ENCODE data around the gene LRR1.

DNA sequence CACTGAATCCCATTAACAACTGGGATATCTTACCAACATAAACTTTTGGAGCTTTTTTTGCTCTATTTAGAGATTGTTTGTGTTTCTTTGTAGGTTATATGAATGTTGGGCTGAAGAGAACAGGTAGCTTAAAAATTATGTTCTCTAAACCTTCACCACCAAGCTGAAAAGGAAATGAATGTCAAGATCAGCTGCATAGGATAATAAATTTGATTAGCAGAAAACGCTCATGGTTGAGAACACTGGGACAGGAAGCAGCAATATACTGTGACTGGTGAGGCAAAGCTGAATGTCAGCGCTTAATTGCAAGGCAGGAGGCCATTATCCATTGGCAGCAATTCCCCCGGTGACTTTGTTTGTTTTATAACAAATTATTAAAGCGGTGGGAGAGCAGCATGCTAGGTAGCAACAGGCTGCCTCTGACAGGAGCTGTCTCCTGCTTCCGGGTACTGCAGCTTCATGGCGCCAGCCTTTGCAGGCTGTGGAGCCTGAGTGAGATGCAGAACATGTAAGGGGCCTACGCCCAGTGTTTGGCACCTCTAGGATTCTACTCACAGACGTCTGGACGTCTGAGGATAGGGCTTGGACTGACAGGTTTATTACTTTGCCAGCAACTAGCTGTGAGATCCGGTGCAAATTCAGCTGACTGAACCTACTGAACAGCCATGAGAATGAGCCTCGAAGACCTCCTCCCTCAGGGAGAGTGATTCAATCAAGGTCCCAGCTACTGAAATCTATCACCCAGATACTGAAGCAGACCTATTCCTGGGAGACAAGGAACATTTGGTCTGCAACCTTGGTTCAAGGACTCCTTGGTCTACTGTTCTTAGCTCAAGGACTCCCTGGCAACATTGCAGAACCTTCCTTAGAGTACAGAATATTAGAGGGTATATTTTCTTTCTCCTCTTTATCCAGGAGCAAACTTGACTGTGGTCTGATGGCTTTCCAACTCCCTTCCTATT is 82.1 kb upstream of the SSTR1 start:
- RRBS: 11% methylated on average over 2 of the region's 11 CpGs

GRCh38 chr14:38868407-38868759 is 234.7 kb downstream of the SEC23A start:
- RRBS: no CpG with 5 or more reads among the region's 4 CpGs

- RRBS: 95% methylated on average over 2 of the region's 24 CpGs
Measured at GRCh38 chr14:39029683-39030788, 73.0 kb downstream of the SEC23A start.

DNA sequence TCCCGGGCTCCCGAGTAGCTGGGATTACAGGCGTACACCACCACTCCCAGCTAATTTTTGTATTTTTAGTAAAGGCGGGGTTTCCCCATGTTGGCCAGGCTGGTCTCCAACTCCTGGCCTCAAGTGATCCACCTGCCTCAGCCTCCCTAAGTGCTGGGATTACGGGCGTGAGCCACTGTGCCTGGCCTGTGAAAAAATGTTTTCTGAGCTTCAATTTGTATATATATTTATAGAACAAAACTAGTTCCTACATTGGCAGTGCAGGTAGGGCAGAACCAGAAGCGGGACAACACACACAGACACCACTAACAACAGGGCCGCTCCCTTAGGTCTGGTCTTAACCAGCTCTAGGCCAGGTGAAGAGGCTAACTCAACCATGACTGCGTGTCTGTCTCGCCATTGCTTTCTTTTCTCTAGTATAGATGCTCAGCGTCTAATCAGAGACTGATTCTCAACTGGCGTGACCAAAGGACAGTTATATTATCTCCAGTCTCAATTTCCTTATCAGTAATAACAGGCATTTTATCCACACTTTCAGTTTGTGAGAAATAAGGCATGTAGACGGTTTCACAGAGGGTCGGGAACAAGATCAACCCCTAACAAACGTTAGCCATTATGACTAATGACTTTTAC is 1.2 kb upstream of the PNN start:
- RRBS: no CpG with 5 or more reads among the region's 15 CpGs

GRCh38 chr14:39180946-39182072 is 6.3 kb downstream of the PNN start:
- RRBS: no CpG with 5 or more reads among the region's 12 CpGs

DNA sequence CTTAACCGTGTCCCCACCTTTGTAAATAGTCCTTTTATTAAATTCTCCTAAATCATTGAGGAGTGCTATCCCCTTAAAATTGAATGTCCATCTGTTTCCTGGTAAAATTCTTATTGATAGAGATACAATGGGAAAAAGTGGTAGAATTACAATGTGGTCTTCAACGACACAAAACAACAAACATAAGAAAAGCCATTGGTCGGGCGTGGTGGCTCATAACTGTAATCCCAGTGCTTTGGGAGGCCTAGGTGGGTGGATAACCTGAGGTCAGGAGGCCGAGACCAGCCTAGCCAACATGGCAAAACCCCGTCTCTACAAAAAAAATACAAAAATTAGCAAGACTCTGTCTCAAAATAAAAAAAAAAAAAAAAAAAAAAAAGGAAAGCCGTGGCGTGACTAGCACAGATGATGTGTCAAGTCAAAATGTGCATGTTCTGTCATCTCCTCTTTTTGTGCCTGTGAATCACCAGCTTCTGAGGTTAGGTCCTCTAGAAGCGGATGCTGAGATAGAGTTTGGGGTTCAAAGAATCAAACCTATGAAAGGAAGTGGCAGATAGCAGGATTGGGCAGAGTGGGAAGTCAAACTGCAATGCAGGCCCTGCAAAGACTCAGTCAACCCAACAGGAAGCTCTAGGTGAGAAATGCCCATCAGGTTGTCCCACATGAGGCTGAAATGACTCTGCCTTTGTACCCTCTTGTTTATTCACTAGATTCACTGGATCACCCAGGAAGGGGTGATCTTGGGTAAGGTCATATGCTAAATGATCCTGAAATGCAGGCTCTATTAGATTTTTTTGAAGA is 4.7 kb upstream of the MIA2 start:
- RRBS: no CpG with 5 or more reads among the region's 9 CpGs

- RRBS: no CpG with 5 or more reads among the region's 39 CpGs
Measured at GRCh38 chr14:40954154-40955186, 652.2 kb upstream of the LRFN5 start.

DNA sequence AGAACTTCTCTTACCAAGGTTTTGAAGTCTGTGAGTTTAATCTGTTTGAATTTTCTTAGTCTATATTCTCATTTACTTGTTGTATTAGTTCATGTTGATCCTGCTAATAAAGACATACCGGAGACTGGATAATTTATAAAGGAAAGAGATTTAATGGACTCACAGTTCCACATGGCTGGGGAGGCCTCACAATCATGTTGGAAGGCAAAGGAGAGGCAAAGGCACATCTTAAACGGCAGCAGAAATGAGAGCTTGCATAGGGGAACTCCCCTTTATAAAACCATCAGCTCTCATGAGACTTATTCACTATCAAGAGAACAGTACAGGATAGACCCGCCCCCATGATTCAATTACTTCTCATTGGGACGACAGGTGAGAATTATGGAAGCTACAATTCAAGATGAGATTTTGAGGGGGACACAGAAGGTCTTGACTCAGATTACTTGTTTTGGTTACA is 381.9 kb downstream of the LRFN5 start:
- RRBS: no CpG with 5 or more reads among the region's 4 CpGs

DNA sequence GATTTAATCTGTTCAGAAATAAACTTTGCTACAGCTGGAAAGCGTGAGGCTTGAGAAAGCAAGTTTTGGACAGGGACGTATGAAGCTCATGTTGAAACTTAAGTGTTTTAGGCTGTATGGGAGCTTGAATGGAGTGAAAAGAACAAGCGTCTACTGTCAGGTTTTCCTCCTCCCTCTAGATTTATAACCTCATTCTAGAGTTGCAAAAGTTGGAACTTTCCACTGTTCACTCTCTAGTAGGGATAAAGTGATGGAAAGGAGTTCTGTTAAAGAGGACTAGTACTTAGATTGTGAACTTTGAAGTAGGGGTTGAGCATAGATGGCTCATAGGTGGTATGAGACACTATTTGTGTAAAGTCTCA is 1.1 kb downstream of the PRPF39 start:
- RRBS: no CpG with 5 or more reads among the region's 3 CpGs

DNA sequence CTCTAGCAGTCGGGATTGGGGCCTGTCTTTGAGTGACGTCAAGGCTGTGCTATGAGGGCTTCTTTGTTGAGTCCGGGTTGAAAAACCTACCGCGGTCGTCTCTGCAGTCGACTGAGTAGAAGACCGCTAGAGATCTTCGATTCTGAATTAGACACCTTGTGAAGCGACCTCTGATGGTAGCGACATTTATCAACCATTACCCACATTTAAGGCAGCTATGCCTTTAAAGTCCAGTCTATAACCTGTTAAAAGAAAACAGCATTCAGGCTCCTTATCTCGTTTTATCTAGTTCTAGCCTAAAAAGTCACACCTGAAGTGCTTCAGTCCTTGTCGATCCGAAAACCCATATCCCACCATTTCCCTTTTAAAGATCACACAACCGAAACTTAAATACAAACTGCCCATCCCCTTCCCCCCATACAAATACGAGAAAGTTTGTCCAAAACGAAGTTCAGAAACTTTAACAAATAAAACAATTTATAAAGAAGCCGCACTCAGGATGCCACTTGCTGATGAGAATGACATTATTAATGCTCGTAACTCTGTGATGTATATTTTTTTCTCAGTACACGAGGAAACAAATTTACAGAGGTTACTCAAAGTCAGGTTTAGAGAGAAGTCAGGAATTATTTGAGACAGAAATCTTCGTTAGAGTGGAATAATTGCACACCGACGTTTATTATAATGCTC is 429 bp upstream of the FKBP3 start:
- RRBS: no CpG with 5 or more reads among the region's 23 CpGs

DNA sequence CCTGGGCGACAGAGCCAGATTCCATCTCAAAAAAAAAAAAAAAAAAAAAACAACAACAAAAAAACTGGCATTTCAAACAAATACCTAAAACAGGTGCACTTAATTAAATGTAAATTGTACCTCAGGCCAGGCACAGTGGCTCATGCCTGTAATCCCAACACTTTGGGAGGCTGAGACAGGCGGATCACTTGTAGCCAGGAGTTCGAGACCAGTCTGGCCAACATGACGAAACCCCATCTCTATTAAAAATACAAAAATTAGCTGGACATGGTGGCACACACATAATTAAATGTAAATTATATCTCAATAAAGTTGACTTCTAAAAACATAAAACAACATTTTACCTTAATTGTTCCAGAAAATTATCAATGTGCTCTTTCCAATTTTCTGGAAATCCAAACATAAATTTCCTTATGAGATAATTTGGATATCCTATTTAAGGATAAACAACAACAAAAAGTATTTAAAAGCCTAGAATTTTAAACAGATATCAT is 20.6 kb downstream of the MIS18BP1 start:
- RRBS: no CpG with 5 or more reads among the region's 4 CpGs

DNA sequence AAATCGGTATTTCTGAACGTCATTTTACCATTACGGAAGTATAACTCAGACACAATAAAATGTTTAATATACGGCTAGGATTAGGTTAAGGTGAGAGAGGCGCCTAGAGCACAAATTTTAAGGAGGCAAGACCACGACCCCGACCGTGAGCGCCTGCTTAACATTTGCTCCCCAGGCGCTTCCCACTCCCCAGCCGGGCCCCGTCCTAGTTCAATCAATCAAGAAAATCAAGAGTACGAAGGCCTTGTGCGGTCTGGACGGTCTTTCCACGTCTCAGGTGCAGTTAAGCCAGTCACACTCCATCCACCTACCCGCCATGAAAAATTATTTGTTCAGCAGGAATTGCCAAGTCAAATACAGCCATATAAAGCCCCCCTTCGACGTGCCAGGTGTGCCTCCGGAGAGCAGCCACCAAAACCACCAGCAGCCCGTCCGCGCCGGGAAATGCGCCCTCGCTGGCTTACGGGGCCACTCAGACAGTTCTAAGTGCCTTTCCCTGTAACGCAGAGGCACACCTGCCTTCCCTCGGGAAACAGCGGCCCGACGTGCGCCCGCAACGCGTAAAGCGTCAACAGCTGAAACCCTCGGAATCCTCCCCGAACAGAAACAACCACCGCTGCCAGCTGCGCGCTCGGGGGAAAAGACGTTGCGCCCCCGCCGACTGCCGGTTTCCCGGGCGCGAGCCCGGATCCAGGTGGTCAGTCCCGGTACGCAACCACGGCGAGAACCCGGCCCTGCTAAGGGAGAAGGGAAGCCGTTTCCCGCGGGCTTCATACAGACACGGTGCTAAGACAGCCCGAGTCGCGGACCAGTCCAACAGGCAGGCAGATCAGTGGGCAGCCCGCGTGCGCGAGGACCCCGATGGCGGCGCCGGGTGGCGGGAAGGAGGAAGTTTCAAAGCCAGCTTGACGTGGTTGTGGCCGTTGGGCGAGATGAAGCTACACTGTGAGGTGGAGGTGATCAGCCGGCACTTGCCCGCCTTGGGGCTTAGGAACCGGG is at the start of gene LRR1:
TSS of gene LRR1 (plus strand) at position 852 of the 999 bp plus-strand sequence.
- RRBS: 1% methylated on average over 9 of the region's 79 CpGs

GRCh38 chr14:49623879-49624490 is 3.4 kb downstream of the MGAT2 start:
- RRBS: no CpG with 5 or more reads among the region's 7 CpGs

DNA sequence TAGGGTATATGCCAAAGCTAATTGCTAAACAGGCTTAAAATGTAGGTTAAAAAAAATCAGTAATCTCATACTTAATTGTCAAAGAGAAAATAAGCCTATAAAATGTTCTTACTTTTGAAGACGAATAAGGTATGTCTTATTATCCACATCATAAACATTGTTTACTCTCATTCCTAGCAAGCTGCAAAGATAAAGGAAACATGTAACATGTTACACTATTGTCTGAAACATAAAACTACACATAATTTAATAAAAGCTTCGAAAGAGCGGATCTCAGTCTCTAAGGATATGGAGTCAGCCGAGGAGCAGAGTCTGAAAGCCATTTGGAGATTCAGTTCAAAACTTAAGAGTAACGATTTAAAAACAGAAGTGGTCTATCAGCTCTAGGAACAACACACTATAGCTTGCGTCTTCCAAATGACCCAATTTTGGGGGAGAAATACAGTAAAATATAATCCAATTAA is 861 bp downstream of the NEMF start:
- RRBS: no CpG with 5 or more reads among the region's 6 CpGs

DNA sequence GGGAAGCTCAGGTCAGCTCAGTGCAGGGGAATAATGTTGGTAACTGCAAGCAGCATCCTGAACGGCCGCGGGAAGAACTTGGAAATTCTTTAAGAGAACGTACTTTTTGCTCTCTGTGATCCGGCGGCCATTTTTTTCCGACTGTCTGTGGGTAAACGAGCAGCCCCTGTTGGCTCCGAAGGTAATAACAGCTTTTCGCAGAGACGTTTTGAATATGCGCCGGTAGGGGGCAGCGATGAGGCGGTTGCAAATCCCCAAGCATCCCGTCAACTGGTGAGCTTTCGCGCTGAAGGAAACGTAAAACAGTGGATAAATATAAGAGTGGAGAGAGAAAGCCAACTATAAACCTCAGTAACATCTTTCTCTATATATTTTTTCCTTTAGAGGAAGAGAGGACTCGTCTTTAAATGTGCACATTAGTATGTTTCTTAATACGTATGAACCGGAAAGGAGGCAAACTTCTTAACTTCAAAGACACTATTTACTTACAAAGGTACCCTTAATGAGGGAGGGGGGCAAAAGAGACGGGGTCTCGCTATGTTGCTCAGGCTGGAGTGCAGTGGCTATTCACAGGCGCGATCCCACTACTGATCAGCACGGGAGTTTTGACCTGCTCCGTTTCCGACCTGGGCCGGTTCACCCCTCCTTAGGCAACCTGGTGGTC is 9.6 kb upstream of the NEMF start:
- RRBS: under 1% methylated on average over 7 of the region's 30 CpGs

- RRBS: no CpG with 5 or more reads among the region's 4 CpGs
Measured at GRCh38 chr14:49865441-49865735, 12.8 kb upstream of the NEMF start.

DNA sequence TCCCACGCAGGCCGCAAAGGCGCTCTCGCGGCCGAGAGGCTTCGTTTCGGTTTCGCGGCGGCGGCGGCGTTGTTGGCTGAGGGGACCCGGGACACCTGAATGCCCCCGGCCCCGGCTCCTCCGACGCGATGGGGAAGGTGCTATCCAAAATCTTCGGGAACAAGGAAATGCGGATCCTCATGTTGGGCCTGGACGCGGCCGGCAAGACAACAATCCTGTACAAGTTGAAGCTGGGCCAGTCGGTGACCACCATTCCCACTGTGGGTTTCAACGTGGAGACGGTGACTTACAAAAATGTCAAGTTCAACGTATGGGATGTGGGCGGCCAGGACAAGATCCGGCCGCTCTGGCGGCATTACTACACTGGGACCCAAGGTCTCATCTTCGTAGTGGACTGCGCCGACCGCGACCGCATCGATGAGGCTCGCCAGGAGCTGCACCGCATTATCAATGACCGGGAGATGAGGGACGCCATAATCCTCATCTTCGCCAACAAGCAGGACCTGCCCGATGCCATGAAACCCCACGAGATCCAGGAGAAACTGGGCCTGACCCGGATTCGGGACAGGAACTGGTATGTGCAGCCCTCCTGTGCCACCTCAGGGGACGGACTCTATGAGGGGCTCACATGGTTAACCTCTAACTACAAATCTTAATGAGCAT is 858 bp downstream of the ARF6 start:
- RRBS: under 1% methylated on average over 13 of the region's 50 CpGs

GRCh38 chr14:49970356-49971058 is 77.6 kb downstream of the ARF6 start:
- RRBS: no CpG with 5 or more reads among the region's 9 CpGs

- RRBS: no CpG with 5 or more reads among the region's 7 CpGs
Measured at GRCh38 chr14:49971224-49971923, 78.5 kb downstream of the ARF6 start.

- RRBS: 2% methylated on average over 20 of the region's 59 CpGs
Measured at GRCh38 chr14:50003072-50004193, 110.6 kb downstream of the ARF6 start.

Data from renal cortical epithelial cell (primary cell).